NT2/D1 (cell line): ENCODE results near the genes C2CD4C, SHC2, HCN2, PRSS57, CFD and ARHGAP45.

GRCh38 chr19:334035-334638 is 10.5 kb downstream of the MIER2 start:
- RRBS, 2 experiments: no CpG with 5 or more reads among the region's 12 CpGs

- RRBS, 2 experiments: no CpG with 5 or more reads among the region's 5 CpGs
These were observed 3.1 kb downstream of the MIER2 start for GRCh38 chr19:341549-341902.

- RRBS, 2 experiments: 3 to 13% methylated on average over 38 to 43 of the region's 122 CpGs
These were observed at the start of gene C2CD4C for GRCh38 chr19:408382-409853. TSS of gene C2CD4C (minus strand) at chr19:409147.

DNA sequence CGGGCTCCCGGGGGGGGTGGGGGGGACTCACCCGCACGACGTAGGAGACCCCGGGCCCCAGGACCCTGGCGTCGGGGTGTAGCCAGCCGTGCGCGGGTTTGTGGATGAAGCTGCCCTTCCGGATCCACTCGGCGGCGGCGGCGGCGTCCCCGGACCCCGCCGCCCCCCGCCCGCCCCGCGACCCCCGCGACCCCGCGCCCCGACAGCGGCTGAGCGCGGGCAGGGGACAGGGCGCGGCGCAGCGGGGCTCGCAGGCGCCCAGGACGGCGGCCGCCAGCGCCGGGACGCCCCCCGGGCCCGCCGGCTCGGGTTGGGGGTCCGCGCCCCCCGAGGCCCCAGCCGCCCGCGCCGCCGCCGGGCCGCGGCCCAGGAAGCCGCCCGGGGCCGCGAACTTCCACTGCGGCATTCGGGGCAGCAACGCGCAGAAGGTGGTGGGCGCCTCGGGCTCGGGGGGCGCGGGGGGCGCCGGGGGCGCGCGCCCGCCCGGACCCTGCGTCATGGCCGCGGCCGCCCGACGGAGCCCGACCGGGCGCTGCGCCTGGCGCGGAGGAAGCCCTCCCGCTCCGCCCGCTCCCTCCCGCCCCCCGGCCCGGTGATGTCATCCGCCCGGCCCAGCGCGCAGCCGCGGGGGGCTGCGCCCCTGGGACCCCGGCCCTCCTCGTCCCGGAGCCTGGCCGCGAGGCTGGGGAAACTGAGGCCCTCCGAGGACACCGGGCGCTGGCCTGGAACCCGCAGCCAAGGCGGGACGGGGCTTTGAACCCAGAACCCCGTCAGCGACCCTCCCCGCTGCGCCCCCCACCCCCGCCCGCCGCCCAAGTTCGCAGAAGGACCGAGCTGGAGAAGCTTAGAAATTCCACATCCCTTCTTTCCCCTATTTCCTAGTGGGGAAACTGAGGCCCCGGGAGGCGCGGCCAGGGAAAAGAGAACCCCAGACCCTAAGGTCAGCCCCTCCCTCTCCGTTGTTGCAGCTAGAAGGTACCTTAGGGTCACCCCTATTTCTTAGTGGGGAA is at the start of gene SHC2:
SHC2 (minus strand) TSS at position 536 of the 1,010 bp plus-strand sequence.
- RRBS, 2 experiments: 2 to 4% methylated on average over 65 of the region's 129 CpGs

DNA sequence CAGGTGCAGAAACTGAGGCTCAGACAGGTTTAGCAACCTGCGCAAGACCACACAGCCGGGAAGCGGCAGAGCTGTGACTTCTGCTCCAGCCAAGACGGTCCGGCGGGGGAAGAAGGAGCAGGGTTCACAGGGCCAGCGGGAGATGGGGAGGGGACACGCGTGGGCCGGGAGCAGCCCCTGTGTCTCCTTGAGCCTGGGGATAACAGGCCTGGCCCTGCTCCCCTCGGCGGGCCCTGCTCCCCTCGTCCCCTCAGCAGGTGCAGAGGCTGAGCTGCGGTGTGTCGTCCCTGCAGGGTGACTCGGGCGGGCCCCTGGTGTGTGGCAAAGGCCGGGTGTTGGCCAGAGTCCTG is 5.5 kb downstream of the GZMM start:
- RRBS, 2 experiments: 80 to 87% methylated on average over 5 to 9 of the region's 18 CpGs

- RRBS, 2 experiments: 2 to 3% methylated on average over 55 to 56 of the region's 148 CpGs
These were observed at the start of gene HCN2 for GRCh38 chr19:589343-590289. TSS of gene HCN2 (plus strand) at chr19:589881.

GRCh38 chr19:632310-633250 is 757 bp downstream of the POLRMT start:
- RRBS, 2 experiments: 11 to 13% methylated on average over 8 of the region's 57 CpGs

- RRBS, 2 experiments: 66 to 95% methylated on average over 1 to 3 of the region's 30 CpGs
These were observed at the start of gene PRSS57 for GRCh38 chr19:695317-695875. TSS of gene PRSS57 (minus strand) at chr19:695452.

GRCh38 chr19:718813-719713 is 10.3 kb downstream of the PALM start:
- RRBS, 2 experiments: 96% methylated on average over 38 to 41 of the region's 75 CpGs

GRCh38 chr19:781082-781449 is 16.2 kb upstream of the PTBP1 start:
- RRBS, 2 experiments: 87 to 94% methylated on average over 7 of the region's 12 CpGs

DNA sequence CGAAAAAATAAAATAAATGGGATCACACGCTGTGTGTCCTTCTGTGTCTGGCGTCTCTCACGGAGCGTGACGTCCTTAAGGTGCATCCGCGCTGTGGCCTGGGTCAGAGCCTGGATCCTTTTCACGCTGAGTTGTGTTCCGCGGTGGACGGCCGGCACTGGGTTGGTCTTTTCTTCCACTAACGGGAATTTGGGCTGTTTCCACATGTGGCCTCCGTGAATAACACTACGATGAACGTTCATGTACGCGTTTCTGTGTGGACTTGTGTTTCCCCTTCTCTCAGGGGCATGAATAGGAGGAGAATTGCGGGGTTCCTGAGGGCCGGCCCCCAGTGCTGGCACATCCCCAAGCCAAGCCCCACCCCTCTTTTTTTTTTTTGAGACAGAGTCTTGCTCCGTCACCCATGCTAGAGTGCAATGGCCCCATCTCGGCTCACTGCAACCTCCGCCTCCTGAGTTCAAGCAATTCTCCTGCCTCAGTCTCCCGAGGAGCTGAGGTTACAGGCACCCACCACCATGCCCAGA is 6.2 kb upstream of the PTBP1 start:
- RRBS, 2 experiments: no CpG with 5 or more reads among the region's 25 CpGs

GRCh38 chr19:809805-810900 is 11.6 kb downstream of the PLPPR3 start:
- RRBS, 2 experiments: no CpG with 5 or more reads among the region's 37 CpGs

GRCh38 chr19:858814-859818 is at the start of gene CFD:
TSS of gene CFD (plus strand) at chr19:859664.
- RRBS, 2 experiments: 51 to 89% methylated on average over 6 of the region's 25 CpGs

DNA sequence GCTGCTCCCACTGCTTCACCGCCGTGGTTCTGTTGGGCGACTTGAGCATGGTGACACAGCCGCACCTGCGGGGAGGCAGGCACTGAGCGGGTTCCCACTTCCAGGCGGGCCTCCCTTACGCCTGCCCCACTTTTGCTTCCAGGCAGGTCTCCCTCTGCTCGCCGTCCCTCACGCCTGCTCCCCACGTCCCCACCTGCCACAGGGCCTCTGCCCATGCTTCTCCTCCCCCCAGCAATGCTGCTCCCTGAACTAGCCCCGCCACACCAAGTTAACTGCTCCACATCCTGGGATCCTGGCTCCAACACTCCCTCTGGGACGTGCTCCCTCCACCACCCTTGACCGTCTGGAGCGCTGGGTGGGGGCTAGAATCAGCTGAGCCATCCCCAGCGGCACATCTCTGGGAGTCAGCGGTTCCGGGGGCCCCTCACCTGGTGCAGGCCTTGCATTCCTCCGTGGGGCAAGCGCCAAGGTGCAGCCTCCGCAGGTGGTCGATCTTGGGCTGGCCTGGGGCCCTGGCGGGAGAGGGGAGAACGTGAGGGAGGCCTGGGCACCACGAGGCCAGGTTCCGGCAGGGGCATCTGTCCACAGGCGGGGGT is 9.1 kb downstream of the CFD start:
- RRBS, 2 experiments: no CpG with 5 or more reads among the region's 28 CpGs

- RRBS, 2 experiments: no CpG with 5 or more reads among the region's 34 CpGs
These were observed 6.4 kb upstream of the MED16 start for GRCh38 chr19:899171-899922.

- RRBS, 2 experiments: 25% methylated on average over 8 of the region's 45 CpGs
These were observed 1.5 kb downstream of the KISS1R start for GRCh38 chr19:918572-919183.

DNA sequence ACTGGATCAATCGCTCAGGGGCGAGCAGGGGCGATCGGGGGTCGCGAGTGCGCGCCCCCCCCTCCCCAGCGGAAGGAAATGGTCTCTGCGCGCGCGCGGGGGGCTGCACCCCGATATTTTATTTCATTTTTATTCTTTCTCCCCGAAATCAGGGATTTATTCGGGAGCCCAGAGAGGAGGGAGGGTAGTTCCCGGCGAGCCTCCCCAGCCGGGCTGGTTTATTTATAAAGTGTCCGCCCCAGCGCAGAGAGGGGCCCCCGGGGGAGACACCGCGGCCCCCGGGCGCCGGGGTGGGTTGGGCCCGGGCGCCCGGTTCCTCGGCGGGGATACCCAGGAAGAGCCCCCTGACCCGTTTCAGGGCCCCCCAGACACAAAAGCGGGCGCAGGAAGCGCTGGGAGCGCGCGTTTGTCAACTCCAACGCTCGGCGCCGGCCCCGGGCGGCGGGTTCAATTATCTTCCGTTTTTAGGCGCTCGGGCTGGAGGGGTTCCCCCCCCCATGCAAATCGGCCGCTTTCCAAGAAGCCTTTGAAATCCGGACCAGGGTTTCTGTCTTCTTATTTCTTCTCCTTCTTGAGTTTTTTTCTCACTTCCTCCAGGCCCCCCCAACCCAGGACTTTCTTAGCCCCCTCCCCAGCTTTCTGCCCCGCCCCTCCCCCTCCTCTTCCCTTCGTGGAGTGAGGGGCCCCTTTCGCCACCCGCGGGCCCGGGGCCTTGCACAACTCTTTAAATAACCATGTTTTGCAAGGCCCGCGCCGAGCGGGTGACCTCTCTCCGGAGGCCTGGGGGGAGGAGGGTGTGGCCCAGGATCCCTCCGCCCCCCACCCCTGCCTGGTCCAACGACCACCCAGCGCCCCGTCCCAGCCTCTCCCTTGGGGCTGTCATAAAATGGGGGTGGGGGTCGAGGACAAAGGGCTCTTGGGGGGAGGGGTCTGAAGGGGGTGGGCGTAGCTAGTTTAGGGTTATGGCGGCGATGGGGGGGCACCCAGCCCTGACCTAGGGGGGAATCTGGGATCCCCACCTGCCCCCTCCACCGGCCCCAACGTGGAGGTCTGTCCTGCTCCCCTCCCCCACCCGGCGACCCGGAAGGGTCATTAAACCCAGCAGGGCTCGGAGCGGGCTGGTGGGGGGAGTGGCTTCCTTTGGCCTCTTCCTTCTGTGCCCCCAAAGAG is 946 bp downstream of the ARID3A start:
- RRBS, 2 experiments: 1 to 2% methylated on average over 14 of the region's 79 CpGs

DNA sequence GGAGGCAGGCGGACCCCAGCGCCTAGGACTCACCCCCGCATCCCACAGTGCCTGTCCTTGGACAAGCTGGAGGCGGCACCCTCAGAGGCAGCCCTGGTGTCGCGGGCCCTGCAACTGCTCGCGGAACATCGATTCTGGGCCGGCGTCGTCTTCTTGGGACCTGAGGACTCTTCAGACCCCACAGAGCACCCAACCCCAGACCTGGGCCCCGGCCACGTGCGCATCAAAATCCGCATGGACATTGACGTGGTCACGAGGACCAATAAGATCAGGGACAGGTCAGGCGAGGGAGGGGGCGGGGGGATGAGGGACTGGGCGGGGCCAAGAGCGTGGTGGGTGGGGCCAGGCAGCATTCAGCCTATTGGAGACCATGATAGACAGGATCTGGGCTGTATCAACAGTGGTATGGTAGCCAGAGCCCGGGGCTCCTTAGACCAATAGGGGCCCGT is 5.1 kb downstream of the ABCA7 start:
- RRBS, 2 experiments: 88 to 98% methylated on average over 4 of the region's 24 CpGs

GRCh38 chr19:1066610-1067709 is at the start of gene ARHGAP45:
TSS of gene ARHGAP45 (plus strand) at chr19:1067167.
- RRBS, 2 experiments: 14 to 30% methylated on average over 57 to 64 of the region's 100 CpGs

GRCh38 chr19:1067710-1068436 is 906 bp downstream of the ARHGAP45 start:
- RRBS, 2 experiments: 60 to 82% methylated on average over 7 to 9 of the region's 20 CpGs